Mesangial cell (primary cell): ENCODE measurements around a stretch of chr9.

GRCh38 chr9:105506146-105506617 lies 51.7 kb upstream of the FKTN start:
- RAMPAGE, long total RNA, result no peak

GRCh38 chr9:105621031-105621416 lies 41.2 kb upstream of the TAL2 start:
- RAMPAGE, long total RNA, result no peak

- RAMPAGE, long total RNA, result no peak
These were observed 412.3 kb upstream of the ZNF462 start for GRCh38 chr9:106450619-106451090.

DNA sequence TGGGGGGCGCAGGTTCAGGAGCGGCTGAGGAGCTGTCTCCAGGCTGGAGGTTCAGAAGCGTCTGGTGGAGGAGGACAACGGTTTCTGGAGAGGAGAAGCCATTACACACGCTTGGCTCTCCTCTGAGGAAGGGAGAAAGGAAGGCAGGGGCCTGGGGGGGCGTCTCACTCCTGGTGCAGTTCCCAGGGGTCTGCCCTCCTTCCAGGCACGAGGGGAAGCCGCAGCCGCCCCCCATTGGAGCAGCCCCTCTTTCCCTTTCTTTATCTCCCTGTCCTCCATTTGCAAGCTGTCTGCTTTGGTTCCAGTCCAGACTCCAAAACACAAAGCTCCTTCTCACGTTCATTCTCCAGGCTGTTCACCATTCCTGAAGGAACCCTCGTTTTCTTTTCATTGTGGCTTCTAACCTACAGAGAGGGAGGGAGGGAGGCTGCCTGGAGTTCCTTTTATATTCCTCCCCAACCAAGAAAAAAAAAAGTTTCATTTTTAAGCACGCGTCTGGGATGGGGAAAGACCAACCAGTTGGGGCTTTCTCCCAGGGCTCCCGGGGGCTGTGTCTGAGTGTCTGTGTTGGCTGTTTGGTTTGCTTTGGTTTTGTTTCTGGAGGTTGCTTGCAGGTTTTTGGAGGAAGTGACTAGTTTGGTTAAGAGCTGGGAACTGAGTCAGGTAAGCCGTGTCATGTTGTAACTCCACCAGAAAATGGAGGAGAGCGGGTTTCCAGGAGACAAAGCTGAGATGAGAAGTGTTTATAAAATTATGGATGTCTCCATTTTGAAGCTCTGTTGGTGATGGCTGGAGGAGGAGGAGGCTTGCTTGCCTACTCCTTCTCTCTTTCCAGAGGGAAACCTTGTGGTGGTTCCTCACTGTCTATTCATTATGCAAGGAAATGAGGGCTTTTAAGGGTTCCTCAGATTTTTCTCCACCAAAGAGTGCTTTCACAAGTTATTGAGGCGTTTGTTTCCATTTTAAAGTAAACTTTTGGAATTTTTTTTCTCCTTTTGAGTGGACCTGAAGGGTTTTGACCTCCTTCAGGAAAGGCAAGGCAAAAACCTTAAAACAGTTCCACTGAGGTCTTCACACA lies 1.6 kb downstream of the ZNF462 start:
- RAMPAGE, long total RNA, result no peak

DNA sequence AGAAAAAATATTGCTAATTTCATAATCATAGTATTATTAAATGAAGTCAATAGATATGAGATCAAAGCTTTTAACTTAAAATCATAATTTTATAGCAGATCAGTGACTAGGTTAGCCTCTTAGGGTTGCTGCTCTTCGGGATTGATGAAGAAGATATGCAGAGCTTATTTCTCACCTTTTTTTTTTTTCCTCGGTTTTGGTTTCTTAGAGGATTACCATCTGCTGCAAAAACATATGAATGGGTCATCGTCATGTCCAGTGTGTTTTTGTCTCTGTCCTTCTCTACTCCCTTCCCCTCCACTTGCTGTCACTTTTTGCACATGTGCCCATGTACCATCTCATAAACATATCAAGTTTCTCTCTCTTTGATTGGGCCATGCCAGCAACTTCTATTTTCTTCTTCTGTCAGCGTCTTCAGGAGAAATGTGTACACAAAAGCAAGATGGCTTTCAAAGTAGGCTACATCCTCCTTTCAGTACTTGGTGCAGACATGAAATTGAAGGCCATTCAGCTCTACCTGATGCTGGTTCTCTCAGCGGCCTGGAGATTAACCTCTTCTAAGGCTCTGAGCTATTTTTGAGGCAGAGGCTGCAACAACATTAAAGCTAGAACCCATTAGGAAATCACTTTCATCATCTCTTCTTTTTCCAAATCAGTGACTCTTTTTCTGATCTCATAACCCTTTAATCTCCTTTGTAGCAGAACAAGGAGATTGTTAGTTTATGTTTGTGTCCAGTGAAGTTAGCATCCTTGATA lies 57.2 kb downstream of the ZNF462 start:
- RAMPAGE, long total RNA, result no peak

DNA sequence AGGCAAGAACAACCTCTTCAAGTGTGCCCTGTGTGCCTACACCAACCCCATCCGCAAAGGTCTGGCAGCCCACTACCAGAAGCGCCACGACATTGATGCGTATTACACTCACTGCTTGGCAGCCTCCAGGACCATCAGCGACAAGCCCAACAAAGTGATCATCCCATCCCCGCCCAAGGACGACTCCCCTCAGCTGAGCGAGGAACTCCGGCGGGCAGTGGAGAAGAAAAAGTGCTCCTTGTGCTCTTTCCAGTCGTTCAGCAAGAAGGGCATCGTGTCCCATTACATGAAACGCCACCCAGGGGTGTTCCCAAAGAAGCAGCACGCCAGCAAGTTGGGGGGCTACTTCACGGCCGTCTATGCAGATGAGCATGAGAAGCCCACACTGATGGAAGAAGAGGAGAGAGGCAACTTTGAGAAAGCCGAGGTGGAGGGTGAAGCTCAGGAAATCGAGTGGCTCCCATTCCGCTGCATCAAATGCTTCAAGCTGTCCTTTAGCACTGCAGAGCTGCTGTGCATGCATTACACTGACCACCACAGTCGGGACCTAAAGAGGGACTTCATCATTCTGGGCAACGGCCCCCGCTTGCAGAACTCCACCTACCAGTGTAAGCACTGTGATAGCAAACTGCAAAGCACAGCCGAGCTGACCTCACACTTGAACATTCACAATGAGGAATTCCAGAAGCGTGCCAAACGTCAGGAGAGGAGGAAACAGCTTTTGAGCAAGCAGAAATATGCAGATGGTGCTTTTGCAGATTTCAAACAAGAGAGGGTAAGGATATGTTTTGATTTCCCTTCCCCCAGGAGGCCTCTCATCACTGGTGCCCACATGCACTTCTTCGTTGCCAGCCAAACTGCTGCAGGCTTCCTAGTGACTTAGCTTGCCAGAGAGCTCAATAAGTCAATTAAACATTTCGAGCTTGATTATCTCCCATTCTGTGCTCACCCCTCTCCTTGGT lies 66.3 kb downstream of the ZNF462 start:
- RAMPAGE, long total RNA, result no peak

DNA sequence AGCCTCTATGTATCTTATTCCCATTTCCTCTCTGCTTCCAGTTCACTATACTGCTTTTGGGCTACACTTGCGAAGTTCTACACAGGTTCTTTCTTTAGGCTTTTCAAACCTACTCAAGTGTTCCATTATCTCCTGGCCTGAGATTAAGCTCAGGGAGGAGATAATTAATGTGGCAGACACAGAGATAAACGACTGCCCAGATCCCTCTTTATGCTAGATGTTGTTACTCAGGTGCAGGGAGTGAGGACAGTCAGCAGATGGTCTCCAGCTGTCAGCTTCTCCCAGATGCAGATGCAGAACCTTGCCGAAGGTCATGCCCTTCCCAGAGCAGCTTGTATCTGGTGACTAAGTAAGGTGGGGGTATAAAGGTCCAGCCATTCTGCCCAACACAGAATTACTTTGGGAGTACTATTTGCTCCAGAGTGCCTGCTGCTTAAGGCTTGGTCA lies 166.2 kb downstream of the ZNF462 start:
- RAMPAGE, long total RNA, result no peak

- RAMPAGE, long total RNA, result no peak
These were observed 140.2 kb upstream of the RAD23B start for GRCh38 chr9:107142839-107143378.

- RAMPAGE, long total RNA, result no peak
These were observed 106.3 kb upstream of the RAD23B start for GRCh38 chr9:107176829-107177196.

DNA sequence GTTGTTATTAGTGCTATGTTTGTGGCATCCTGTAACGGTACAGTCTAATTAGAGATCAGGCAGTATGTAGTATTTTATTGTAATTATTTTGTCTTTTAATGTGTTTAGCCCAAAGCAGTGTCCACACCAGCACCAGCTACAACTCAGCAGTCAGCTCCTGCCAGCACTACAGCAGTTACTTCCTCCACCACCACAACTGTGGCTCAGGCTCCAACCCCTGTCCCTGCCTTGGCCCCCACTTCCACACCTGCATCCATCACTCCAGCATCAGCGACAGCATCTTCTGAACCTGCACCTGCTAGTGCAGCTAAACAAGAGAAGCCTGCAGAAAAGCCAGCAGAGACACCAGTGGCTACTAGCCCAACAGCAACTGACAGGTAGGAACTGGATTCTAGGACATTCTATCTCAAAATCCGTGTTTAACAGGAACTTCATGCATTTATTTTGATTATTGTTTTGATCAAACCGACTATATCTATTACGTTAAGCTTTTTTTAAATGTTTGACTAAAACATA lies 23.2 kb downstream of the RAD23B start:
- RAMPAGE, long total RNA, result no peak

GRCh38 chr9:107316999-107317663 lies 34.1 kb downstream of the RAD23B start:
- RAMPAGE, long total RNA, result no peak

DNA sequence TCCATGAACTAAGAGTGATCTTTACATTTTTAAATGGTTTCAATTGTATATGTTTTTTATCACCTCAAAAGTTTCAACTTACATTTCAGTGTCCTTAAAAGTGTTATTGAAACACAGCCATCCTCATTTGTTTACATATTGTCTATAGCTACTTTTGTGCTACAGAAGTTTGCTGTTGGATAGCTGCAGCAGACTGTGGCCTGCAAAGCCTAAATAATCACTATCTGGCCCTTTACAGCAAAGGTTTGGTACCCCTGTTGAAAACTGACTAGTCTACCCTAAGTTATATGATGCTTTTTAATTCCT lies 49.5 kb downstream of the RAD23B start:
- RAMPAGE, long total RNA, result no peak

GRCh38 chr9:107489641-107489707 lies 95 bp downstream of the KLF4 start:
- RAMPAGE, long total RNA, result no peak

DNA sequence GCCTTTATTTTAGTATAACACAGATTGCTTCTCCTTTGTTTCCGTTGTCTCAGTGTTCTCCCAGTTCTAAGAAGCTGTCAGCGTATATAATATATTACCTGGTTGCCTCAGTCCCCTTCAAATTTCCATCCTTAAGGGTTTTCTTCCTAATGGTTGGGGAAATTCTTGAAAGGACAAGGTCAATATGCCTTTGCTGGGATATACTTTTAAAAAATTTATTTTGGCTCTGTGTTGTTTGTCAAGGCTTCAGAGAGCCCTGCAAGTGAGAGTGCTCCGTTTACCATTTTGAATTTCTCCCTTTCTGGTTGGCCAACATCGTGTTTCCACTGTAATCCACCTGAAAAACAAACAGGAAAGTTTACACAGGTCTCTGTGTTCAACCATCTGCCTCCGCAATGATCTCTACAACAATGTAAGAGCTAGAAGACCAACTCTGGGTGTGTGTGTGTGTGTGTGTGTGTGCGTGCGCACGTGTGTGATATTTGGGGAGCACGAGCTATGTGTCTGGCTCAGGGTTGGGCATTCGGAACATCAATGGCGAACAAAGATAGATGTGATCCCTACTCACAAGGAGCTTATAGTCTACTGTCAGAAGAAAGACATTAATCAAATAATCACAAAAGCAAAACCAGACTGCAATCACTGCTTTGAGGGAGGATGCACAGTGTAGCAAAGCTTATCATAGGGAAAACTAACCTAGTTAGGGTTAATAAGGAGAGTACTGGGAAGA lies 19.7 kb upstream of the KLF4 start:
- RAMPAGE, long total RNA, result no peak

DNA sequence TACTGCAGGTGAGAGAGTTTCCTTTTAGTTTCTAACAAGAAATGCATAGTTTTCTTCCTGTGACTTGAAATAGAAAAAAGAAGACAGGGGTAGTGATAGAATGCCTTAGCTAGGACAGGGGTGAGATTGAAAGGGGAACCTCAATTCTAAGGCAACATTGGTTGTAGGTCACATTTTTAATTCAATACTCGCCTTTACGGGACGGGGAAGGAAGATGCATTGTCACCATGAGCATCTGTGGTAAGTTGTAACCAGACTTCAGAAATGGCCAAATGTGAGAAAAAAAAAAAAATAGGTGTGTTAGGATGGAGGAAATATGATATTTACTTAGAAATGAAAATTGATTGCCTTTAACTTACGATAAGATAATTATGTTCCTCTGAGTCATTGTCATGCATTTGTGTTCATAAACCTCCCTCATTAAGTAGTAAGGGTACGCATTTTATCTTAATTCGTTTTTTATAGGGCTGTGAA lies 103.4 kb upstream of the KLF4 start:
- RAMPAGE, long total RNA, result no peak

DNA sequence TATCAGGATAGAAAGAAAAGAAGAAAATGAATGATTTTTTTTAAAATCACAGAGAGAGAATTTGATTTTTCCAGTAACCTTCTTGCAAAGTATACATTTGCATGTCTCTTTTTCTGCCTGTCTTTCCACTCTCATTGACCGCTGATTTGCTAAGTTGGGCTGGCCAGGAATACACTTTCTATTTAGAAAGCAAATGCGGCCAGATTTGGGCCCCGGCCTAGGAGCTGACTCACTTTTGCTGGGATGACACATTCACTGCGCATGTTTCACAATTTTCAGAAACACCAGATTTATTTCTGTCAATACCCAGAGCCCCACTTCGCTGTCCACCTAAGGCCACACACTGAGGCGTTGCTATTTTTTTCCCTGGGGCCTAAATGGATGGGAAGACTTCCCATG lies 261.1 kb upstream of the KLF4 start:
- RAMPAGE, long total RNA, result no peak

GRCh38 chr9:107816309-107816907 lies 326.8 kb upstream of the KLF4 start:
- RAMPAGE, long total RNA, result no peak

- RAMPAGE, long total RNA, result no peak
These were observed 604.5 kb upstream of the KLF4 start for GRCh38 chr9:108093959-108094617.

GRCh38 chr9:108142498-108143235 lies 653.1 kb upstream of the KLF4 start:
- RAMPAGE, long total RNA, result no peak

GRCh38 chr9:108634549-108635254 lies 221.1 kb downstream of the ACTL7B start:
- RAMPAGE, long total RNA, result no peak